ENCODE measurements around a stretch of chr4.

GRCh38 chr4:150583768-150584591 lies 2.0 kb downstream of the MAB21L2 start:
- RRBS = 68% methylated on average over 8 of the region's 29 CpGs

DNA sequence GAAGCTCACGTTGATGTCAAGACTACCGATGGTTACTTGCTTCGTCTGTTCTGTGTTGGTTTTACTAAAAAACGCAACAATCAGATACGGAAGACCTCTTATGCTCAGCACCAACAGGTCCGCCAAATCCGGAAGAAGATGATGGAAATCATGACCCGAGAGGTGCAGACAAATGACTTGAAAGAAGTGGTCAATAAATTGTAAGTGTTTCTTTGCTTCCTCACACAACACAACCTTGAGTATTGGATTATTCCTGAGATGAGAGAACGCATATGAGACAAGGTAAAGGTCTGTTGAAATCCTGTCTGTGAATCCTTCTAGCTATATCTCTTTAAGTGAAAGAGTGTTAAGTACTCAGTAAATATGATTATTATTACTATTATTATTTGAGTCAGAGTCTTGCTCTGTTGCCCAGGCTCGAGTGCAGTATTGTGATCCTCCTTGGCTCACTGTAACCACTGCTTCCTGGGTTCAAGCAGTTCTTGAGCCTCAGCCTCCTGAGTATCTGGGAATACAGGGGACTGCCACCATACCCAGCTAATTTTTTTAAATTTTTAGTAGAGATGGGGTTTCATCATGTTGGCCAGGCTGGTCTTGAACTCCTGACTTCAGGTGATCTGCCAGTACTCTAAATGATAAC lies 3.6 kb downstream of the RPS3A start:
- RRBS = no CpG with 5 or more reads among the region's 10 CpGs

GRCh38 chr4:151104619-151105118 lies 5.2 kb downstream of the RPS3A start:
- RRBS = no CpG with 5 or more reads among the region's 2 CpGs

DNA sequence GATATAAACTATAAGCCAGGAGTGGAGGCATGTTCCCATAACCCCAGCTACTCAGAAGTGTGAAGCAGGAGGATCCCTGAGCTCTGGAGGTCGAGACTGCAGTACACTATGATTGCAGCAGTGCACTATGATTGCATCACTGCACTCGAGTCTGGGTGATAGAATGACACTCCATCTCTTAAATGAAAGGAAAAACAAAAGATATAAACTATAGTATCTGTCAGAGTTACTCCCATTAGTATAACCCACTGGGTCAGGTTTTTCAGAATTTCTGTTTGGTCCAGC lies 47.6 kb downstream of the RPS3A start:
- RRBS = no CpG with 5 or more reads among the region's 2 CpGs

DNA sequence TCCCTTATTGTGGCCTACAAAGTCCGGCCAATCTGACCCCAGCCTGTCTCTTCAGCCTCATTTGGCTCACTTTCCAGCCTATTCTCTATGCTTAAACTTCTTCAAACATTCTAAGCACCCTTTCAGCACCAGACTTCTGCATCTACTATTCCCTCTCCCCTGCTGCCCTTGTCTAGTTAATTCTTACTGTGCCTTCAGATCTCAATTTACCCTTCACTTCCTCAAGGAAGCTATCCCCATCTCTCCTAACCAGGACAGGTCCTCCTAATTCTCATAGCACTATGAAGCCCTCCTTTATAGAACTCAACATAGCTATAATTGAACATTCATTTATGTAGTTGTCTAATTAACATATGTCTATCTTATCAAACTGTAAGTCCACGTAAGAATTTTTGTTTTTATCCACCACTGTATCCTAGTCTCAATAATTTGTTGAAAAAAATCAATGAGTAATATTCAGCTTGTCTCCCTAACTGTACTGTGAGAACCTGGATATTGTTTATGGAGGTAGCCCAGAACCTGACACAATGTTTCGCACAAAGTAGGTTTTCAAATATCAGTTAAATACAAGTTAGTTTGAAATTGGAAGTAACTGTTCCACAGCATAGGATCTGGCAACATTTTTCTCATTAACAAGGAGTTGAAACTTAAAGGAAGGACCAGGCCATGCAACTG lies 16.9 kb downstream of the PRSS48 start:
- RRBS = no CpG with 5 or more reads among the region's 3 CpGs

- RRBS = no CpG with 5 or more reads among the region's 3 CpGs
These were observed 56.8 kb downstream of the FHIP1A start for GRCh38 chr4:151465639-151466292.

- RRBS = no CpG with 5 or more reads among the region's 5 CpGs
These were observed 93.7 kb downstream of the GATB start for GRCh38 chr4:151666883-151667632.

GRCh38 chr4:151683208-151683762 lies 77.5 kb downstream of the GATB start:
- RRBS = 96% methylated on average over 1 of the region's 8 CpGs

DNA sequence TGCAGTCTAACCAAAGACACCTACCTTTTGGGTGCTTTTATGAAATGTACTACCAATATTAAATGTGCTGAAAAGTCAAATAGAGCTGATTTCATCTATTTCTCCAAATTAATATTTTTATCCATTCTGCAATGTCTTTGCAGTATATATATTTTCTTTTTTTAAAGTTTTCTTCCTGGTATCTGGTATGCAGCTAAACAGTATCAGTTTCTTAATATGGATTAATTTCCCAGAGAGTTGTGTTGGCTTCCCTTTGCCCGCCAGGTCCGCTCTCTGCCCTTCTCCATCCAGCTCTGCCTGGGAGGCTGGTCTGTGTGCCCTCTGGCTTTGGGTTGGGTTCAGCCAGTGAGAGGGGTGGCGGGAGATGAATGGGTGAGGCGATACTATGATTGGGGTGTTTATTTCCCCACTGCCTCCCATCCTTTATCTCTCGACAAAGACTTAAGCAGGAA lies 204.2 kb upstream of the GATB start:
- RRBS = no CpG with 5 or more reads among the region's 5 CpGs

DNA sequence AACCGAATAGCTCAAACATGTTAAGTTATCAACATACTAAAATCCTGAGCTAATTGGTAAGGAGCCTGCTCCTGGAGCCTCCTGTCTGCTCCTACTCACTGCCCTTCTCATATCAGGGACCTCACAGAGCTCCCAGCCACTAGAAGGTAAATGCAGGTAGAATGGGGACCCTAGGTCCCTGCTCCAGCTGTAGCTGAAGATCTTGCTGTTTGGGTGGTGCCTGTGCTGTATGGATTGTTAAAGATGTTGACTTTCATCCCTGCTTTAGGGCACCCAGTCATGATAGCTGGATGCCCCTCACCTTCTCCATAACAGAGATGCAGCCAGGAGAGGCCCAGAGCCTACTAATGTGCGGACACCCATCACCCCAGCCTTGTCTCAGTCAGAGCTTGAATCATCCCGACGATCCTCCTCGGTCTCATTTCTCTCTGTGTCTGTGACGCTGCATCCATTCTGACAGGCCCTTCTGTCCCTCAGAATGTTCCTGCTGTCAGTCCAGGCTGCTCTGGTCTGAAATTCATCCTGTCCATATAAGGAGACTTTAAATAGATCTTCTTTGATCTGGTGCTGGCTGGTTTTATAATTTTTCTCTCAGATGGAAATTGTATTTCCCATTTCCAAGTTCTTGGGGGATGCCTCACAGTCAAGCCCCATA lies 341.7 kb upstream of the GATB start:
- RRBS = no CpG with 5 or more reads among the region's 6 CpGs

DNA sequence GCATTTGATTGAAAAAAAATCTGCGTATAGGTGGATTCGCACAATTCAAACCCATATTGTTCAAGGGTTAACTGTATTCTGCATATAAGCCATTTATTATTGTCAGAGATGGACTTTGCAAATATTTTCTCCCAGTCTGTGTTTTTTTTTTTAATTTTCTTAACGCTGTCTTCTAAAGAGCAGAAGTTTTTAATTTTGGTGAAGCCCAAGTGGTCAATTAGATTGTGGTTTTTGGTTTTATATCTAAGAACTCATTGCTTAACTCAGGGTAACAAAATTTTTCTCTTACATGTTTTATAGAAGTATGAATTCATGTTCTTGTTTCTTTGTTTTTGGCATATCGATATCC lies 360.3 kb upstream of the GATB start:
- RRBS = no CpG with 5 or more reads among the region's 4 CpGs

GRCh38 chr4:152532096-152533166 lies 3.5 kb downstream of the FBXW7 start:
- RRBS = no CpG with 5 or more reads among the region's 13 CpGs

DNA sequence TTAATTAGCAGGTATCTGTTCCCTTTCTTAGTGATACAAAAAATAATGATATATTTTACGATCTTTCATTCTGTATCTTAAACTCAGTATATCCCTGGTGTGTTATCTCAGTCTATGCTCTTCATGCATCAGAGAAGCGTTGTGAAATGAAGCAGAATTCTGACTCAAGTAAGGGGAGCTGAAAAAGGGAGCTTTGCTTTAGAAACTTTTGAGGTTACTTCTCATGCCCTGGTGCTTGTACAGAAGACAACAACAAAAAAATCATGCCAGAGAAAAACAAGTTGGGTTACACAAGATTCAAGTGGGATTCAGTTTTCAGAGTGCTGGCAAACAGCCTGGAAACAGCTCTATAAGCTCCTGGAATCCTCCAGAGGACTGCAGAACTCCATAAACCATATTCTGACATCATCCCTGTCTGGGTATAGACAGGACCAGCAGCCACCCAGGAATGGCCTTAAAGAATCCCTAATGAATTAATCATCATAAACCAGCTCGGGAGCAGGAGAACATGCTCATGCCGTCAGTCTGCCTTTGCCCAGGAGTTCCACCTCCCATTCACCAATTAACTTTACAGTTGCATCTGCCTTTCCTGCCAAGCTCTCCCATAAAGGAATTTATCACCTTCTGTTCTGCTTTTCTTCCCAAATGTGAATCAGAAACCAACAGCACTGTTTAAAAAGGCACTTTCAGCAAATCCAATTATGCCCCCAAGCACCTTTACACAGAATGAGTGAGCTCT lies 54.4 kb upstream of the FBXW7 start:
- RRBS = no CpG with 5 or more reads among the region's 4 CpGs

DNA sequence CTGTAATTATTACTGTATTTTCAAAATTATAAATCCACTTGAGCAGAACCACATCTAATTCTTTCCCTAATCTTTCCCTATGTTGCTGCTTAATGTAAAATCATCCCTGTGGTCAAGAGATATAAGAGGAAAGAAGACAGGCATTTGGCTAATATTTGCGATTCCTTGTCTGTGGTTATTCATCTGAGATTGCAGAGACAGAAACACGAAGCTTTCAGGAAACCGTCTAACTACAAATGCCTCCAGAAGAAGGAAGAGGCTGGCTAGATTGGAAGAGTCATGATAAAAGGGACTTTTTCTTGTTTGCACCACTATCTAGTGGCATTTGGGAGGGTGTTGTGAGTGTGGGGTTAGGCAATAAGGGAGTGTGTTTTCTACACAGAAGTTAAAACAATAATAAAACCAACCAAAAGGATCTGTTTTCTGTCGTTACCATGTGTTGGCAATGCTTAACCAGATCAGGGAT lies 44.0 kb downstream of the TMEM154 start:
- RRBS = no CpG with 5 or more reads among the region's 4 CpGs

DNA sequence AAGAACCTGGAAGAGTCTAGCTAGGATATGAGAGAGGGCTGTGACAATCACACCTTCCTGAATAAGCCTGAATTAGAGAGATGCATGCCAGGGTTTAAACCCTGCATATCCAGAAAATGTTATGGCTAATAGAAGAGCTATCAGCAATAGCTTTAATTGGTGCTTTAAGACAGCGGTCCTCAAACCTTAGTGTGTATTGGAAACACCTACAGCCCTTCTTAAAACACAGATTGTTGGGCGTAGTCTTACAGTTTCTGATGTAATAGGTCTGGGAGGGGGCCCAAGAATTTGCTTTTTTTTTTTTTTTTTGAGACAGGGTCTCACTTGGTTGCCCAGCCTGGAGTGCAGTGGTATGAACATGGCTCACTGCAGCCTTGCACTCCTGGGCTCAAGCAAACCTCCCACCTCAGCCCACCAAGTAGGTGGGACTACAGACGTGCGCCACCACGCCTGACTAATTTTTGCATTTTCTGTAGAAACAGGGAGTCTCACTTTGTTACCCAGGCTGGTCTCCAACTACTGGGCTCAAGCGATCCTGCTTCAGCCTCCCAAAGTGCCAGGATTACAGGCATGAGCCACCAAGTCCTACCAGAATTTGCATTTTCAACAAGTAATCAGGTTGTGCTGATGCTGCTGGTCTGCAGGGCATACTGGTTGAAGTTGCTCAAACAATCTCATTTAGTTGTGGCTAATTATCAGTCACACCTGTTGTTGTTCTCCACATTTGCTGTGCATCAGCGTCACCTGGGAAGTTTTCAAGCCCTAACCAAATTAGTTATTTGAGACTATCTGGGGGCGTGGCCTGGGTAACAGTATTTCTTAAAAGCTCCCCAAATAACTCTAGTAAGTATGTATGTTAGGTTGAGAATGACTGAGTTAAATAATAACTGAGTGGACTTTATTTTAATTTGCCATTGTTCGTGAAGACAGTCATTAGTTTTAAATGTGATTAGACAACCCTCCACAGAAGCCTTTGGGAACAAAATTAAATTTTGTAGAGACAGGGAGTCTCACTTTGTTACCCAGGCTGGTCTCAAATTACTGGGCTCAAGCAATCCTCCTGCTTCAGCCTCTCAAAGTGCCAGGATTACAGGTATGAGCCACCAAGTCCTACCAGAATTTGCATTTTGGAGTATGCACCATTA lies 13.9 kb downstream of the TMEM154 start:
- RRBS = no CpG with 5 or more reads among the region's 9 CpGs

DNA sequence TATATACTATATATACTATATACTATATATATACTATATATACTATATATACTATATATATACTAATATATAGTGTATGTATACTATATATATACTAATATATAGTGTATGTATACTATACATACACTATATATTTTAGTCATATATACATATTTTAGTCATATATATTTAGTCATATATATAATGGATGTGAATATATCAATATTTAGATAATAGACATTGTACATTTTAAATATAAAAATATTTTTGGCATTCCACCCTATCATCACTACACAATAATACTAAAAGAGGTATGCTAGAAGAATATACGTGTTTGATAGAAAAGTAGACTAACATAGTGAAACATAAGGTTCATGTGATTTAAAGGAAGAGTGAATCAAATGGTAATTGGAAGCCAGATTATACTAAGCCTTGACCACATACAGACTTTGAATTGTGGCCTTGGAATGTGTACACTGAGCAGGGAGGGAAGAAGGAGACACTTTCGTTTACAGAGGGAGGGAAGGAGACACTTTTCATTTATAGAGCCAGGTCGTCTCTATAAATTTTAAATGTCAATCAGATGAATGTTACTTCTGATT lies 46.2 kb upstream of the FHDC1 start:
- RRBS = no CpG with 5 or more reads among the region's 3 CpGs

GRCh38 chr4:152936500-152937081 lies 468 bp downstream of the FHDC1 start:
- RRBS = 2% methylated on average over 21 of the region's 61 CpGs

- RRBS = no CpG with 5 or more reads among the region's 31 CpGs
These were observed 128.8 kb downstream of the FHDC1 start for GRCh38 chr4:153064339-153065878.

DNA sequence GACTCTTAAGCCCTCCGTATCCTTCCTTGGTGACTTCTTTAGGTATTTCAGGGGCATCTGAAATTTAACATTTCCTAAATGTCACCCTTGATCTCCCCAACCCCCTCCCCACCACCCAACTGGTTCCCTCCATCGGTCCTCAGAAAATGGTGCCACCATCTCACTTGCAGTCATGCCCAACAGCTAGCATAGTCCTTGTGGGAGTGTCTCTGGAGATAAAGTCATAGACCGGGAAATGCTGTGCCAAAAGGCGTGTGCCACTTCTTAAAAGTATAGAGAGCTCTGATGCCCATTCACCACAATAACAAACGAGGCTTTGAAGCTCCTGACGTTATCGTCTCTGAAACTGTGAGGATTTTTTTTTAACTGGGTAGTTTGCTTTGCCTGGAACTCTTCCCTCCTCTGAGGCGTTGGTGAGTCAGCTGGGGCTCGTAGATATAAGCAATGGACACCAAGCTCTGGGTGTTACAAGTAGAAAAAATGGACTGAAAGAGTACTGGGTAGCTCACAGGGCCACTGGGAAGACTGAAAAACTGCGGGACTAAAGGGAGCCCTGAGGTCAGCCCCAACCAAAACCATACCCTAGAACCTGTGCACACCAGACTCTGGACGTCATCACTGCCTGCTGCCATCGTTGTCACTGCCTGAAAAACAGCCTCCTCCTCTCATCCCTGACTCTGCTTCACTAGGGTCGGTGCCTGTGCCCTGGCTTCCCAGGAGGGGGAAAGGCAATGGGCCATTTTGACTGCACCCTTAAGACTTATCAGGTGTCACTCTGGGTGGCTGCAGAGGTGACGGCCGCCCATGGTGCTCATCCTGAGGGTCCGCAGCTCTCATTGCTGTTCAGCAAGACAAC lies 89.4 kb upstream of the TRIM2 start:
- RRBS = no CpG with 5 or more reads among the region's 16 CpGs

DNA sequence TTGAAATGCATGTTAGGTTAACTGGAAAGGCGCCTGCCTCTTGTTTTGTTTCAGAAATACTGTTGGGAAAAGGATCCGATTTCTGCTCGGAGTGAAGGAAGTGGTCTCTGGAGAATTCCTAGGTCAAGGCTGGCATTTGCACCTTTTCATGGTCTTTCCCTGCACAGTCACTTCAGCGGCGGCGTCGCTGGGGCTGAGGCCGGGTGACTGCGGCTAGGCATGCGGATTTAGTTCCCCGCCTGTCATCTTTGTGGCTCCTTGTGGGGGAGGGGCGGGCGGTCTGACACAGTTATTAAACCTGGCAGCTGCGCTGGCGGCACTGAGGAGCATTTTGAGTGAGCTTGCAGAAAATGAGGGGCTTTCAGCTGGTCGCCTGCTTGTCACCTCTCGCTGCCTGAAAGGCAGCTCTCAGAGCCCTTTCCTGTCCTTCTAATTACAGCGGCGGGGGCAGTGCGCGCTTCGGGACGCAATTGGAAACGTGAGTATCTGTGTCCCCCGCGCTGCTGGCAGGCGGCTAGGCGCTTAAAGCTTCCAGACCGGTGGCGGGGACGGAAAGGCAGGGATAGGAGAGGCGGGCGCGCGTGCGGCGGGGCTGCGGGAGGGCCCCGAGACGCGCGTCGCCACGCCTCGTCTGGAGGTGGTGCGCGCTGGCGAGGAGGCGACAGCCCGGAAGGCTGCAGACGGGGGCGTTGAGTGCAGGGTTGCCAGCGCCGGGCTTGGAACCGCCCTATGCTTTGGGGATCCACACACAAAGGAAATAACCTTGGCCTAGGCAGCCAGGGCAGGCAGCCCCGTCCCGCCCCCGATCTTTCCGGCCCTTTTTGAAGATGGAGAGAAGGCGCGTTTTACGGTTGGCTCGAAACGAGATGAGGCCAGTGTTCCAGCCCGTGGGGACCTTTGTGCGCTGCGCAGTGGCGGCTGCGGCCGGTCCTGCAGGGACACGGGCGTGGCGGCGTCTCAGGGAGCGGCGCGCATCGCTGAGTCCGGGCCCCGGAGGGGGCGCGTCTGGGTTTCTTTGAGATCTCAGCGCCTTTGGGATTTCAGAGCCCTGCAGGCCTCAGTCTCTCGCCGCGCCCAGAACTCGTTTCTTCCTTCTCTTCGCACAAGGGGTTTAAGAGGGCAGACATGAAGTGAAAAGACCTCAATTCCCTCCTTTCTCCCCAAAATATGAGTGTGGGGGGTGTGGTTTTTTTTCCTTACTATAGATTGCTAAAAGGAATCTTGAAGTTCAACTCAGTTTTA lies 51.0 kb upstream of the TRIM2 start:
- RRBS = 2% methylated on average over 20 of the region's 88 CpGs